Brain (tissue), 1 donor: ENCODE results near the gene TXNDC12.

DNA sequence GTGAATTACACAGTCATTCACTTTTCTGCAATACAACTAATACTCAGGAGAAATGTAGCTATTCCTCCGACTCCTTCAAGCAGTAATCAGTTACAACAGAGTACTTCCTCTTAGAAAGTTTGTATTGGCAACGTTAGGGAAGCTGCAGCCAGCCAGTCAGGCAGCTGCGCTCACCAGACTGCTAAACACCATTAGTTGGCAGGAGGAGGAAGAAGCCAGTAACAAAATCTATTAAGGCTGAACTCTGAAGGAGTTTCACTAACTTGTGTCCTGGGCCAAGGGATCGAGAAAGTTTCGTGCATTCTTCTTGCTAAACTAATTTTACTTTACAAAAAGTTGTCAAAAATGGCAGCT is 1.9 kb downstream of the SPATA6 start:
- RRBS: no CpG with 5 or more reads among the region's 5 CpGs

- RRBS: no CpG with 5 or more reads among the region's 2 CpGs
Measured at GRCh38 chr1:50525305-50525678, 102.0 kb upstream of the DMRTA2 start.

- RRBS: no CpG with 5 or more reads among the region's 3 CpGs
Measured at GRCh38 chr1:50527501-50528220, 104.4 kb upstream of the DMRTA2 start.

DNA sequence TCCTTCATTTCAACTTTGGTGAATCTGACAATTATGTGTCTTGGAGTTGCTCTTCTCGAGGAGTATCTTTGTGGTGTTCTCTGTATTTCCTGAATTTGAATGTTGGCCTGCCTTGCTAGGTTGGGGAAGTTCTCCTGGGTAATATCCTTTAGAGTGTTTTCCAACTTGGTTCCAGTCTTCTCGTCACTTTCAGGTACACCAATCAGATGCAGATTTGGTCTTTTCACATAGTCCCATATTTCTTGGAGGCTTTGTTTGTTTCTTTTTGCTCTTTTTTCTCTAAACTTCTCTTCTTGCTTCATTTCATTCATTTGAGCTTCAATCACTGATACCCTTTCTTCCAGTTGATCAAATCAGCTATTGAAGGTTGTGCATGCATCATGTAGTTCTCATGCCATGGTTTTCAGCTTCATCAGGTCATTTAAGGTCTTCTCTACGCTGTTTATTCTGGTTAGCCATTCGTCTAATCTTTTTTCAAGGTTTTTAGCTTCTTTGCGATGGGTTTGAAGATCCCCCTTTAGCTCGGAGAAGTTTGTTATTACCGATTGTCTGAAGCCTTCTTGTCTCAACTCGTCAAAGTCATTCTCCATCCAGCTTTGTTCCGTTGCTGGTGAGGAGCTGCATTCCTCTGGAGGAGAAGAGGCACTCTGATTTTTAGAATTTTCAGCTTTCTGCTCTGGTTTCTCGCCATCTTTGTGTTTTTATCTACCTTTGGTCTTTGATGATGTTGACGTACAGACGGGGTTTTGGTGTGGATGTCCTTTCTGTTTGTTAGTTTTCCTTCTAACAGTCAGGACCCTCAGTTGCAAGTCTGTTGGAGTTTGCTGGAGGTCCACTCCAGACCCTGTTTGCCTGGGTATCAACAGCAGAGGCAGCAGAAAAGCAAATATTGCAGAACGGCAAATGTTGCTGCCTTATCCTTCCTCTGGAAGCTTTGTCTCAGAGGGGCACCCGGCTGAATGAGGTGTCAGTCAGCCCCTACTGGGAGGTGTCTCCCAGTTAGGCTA is 50.5 kb downstream of the FAF1 start:
- RRBS: no CpG with 5 or more reads among the region's 14 CpGs

GRCh38 chr1:50979082-50979530 is 9.1 kb downstream of the CDKN2C start:
- RRBS: no CpG with 5 or more reads among the region's 3 CpGs

DNA sequence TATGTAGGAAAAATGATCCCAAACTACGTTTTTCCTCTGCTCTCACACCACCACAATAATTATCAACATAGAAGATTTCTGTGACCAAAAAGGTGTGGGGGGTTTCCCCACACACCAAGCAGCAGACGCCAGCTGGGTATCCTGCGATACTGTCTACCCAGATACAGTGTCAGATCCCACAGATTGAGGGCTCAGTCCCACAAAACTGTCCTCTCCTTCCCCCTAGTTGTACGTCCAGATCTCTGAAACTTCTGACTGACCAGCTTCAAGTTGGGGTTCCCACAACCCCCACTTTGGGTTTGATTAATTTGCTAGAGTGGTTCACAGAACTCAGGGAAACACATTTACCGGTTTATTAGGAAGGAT is 25.8 kb upstream of the RNF11 start:
- RRBS: no CpG with 5 or more reads among the region's 5 CpGs

- RRBS: no CpG with 5 or more reads among the region's 12 CpGs
Measured at GRCh38 chr1:51235455-51236126, 482 bp upstream of the RNF11 start.

GRCh38 chr1:51305318-51305839 is 25.0 kb downstream of the TTC39A start:
- RRBS: no CpG with 5 or more reads among the region's 4 CpGs

DNA sequence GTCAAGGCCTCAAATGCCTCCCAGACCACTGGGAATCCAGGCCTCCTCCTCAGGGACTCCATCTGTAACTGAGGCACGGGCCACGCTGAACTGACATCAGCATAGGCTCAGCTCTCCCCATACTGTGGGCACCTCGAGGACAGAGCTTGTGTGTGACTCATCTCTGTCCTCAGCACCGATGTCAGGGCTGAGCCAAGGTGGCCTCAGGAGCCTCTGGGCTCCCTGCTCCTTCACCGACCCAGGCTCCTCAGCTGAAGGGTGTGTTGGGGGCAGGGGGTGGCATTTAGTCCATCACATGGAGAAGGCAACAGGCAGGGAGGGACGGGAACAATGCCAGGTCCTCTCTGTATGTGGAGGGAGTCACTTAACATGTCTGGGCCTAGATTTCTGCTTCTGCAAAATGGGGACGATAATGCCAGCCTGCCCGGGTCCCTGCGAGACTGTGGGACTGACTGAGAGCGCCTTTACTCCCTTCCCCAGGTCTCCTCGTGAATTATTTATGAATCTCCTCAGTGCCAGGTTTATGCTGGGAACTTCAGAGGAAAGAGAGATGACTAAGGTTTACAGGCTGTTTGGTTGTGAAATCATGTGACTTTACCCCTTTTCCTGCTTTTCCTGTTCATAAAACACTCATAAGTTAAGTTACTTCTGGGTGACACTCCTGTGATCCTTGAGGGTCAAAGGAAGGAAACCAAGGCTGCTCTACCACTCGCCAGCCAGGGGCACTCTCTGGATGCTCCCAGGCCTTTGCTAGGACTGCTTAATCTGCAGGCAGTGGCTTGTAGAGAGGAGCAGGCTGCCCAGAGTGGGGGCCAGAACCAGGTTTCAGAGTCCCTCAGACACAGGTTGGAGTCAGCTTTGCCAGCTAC is 16.2 kb downstream of the TTC39A start:
- RRBS: no CpG with 5 or more reads among the region's 12 CpGs

GRCh38 chr1:51325864-51326791 is 4.2 kb downstream of the TTC39A start:
- RRBS: 87% methylated on average over 3 of the region's 18 CpGs

DNA sequence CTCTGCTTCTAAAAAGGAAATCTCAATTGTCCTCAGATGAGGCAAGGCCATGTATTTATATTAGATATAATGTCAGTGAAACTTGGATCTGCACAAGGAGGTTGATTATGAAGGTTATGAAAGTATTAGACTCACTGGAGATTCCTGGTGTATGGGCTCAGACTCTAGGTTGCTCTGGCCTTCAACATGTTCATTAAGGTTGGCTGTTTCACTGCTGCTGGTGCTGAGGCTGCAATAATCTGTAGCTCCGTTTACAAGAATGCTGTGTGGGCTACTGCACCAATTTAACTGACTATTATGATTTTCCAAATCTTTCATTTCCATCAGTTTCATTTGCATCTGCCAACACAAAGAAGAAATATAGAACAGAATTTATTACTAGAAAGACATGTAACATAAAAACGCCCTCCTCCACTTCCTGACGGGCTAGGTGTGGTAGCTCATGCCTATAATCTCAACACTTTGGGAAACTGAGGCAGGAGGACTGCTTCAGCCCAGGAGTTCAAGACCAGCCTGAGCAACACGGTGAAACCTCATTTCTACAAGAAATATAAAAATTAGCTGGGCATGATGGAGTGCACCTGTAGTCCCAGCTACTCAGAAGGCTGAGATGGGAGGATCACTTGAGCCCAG is 75.5 kb upstream of the TTC39A start:
- RRBS: no CpG with 5 or more reads among the region's 4 CpGs

GRCh38 chr1:51642895-51643241 is 26.0 kb downstream of the OSBPL9 start:
- RRBS: no CpG with 5 or more reads among the region's 2 CpGs

DNA sequence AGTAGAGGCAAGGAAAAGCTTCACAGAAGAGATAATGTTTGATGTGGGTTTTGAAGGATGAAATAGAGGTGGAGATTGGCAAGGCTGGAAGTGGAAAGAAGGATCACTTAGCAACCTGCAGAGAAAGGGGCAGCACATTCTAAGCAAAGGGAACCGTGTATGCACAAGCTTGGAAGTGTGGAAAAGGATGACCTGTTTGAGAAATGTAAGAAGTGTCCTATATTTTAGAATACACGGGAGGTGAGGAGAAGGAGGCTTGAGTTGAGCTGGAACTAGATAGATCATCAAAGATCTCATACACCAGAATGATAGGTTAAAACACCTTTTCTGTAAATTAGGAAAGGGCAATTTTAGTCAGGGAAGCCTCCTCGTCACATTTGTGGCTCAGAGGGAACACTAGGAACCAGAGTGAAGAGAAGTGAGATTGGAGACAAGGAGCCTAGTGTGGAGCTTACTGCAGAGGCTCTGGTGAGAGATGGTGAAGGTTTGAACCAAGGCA is 70.6 kb downstream of the OSBPL9 start:
- RRBS: no CpG with 5 or more reads among the region's 3 CpGs

DNA sequence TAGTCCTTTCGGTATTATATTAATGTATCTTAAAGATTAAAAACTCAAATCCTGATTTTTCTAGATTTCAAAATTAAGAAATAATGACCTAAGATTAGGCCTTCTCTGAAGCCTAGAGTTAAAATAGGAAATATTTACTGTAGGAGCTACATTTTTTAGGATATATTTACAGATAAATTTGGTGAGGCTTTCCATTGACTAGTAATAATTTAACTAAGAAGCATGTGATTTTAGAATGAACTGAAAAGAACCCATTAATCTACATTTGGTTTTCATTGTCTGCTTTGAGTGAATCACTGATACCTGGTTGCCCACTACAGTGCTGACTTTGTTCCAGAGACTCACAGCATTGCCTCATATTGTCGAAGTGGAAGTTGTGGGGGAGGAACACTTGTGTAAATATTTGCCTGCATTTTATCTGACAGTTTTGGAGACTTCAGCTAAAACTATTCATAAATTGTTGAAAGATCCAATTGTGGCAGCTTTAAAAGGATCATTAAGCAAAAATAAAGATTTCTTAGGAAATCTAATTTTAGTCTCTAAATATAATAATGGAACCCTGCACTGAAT is 73.2 kb downstream of the OSBPL9 start:
- RRBS: no CpG with 5 or more reads among the region's 2 CpGs

DNA sequence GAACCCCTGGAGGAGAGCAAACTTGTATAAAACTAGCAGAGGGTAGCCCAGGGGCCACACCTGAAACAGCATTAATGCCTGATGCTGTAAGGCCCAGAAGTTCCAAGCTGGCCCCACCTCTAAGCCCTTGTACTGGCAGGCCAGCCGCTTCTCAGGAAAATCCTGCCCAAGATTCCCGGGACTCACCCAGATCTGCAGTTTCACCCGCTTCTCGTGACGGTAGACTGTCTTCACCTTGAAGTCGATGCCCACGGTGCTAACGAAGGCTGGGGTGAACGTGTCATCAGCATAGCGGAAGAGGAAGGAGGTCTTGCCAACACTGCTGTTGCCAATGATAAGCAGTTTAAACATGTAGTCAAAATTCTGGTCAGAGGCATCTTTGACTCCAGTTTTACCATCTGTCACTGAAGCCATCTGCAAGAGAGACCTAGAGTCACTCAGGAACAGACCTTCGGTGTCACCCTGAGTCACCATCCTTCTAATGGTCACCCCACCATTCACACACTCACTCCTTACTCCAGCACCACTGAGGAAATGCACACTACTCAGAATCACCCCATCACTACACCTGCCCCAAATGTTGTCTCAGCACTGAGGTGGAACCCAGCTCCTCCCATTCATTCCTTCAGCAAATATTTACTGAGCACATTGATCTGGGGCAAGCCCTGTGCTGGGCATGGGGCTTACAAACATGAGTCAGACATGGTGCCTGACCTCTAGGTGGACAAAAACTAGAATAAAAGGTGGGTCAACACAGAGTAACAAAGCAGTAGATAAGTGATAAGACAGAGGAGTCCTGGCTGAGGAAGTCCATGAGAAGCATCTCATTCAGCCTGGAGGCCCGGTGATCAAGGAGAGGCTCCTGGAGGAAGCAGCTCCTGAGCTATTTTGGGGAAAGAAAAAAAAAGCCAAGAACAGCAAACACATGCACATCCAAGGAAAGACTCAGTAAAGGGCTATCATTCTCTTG is 13.5 kb downstream of the RAB3B start:
- RRBS: no CpG with 5 or more reads among the region's 12 CpGs

DNA sequence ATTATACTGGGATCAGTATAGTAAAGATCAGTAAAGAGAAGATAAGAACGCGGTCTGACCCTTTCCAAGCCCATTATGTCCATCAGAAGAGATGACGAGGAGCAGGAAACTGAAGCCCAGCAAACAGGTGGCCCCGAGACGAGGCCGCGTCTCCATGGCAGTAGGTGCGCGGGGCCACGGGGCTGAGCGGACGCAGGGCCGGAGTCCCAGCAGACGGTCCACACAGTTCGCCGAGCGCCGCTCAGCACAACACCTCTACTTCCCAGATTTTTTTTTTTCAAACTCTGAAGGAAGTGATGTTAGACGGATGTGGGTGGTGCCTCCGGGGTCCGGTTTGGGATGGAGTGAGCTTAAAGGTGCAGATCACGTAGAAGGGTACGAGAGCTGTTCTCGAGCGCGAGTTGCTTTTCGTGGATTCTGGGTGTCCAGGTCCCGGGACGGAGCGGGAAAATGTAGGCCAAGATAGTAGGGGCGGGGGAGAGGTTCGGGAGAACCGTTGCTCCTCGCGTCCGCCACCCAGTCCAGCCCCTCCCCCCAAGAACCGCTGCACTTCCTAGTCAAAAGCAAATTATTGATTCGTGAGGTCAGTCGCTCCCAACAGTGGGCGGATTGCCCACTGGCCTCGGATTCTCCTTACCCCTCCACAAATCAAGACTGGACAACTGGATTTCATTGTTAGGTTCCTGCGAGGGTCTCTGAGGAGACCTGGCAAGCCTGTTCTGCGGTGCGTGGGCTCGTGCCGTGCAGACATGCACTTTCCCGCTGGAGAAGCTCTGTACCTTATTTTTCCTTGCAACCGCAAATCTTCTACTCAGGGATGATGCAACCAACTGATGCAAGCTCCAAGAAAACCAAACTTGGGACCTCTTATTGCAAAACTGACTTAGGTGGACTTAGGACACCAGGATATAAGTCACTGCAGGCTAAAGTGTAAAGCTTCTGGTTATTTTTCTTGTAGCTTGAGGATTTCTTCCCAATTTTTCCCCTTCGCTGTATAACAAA is at the start of gene TXNDC12:
TXNDC12 (minus strand) TSS at position 251 of the 1,002 bp plus-strand sequence.
- RRBS: 6% methylated on average over 3 of the region's 49 CpGs

DNA sequence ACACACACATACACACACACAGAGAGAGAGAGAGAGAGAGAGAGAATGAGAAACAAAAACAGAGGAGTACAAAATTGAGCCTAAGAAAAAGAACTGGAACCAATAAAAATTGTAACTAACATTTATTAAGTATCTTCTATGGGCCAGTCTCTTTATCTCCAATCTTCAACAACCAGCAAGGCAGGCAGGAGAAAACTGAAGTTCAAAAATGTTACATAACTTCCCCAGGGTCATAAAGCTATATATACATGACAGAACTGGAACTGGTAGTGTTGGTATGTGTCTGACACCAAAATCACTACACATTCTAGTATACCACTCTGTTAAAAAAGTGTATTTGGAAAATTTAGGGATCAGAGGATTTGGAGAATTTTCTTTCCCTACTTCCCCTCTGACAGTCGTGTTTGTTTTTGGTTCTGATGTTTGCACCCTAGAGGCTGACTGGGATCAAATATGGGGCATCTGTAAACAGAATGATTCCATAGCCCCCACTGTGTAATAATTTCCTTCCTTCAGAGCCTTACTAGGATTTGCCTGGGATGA is 1.0 kb upstream of the ZFYVE9 start:
- RRBS: no CpG with 5 or more reads among the region's 1 CpG

DNA sequence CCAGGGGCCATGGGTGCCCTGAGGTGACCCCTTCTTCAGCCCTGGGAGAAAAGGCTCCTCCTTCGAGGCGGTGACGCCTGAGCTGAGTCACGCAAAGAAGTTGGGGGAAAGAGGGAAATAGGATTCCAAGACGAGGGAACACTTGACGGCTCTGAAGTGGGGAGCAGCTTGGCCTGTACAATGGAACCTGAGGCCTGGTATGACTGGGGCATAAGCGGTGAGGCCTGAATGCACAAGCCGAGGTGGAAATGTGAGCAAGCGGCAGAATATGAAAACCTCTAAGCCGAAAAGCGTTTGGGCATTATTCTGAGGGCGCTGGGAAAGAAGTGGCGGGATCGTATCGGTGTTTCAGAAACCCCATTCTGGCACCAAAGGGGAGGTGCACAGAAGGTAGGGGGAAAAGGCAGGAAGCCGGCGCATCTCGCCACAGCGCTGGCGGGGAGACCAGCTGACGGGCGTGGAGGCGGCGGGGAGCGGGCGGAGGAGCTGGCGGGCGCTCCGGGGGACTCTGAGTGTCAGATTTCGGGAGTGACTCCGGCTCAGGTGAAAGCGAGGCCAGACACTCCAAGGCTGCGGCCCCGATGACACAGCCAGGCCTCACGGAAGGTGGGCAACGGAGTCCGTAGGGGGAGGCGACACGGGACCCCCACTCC is 562 bp downstream of the CC2D1B start:
- RRBS: 1% methylated on average over 12 of the region's 39 CpGs

DNA sequence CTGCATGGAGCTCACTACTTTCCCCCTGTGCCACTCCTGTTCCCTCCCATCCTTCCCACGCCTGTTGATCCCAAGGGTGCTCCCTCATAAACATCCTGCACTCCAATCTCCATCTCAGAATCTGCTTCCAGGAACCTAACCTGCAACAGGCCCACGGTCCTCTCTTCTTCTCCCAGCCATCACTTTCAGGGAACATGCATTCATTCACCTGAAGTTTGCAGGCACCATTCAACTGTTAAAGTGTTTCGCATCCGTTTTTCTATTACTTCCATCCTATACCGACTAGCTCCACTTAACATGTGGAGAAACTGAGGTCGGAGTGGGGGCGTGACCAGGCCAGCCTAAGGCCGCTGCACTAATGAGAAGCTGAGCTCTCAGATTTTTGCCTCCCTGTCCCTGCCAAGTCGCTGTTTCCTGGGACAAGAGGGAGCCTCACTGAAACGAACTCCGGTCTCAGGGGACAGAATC is 418 bp upstream of the GPX7 start:
- RRBS: no CpG with 5 or more reads among the region's 11 CpGs